H9 (cell line): ENCODE results near the genes TEX30 and ERCC5.

DNA sequence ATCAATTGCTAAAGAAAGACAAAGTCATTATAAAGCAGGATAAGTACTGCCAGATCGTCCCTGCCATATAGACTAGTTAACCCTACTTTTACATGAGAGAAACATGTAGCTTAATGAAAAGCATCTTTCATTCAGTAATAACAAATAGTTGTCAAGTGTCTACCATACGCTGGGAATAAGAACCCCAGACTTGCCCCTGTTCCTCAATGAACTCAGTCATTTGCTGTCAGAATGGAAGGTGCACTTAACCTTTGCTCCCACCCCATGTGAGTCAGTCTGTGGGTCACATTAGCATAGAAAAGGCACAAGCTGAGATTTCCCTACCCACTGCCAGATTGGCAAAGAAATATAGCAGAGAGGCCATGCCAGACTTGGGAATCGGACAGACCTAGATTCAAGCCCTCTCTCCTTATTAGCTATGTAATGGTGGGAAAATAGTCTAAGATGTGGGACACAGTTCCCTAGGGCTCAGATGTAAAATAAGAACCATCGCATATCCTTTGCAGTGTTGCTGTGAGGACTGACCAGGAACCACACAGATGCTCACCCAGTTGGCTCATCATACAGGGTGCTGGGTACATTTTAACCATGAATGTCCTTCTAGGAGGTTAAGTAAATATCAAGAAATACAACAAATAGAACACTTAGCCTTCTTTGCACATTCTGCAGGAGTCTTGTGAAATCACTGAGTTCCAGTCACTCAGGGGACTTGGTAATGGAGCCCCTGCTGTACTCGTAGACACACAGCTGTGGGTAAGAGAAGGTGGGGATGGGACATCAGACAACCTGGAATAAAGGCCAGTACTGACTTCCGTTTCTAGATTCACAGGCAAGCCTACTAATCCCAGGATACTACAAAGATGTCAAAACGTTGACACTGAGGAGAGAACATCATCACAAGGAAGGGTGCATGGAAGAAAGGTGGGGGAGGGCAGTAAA is 266.9 kb upstream of the FGF14 start:
- PRO-cap, result no peak

DNA sequence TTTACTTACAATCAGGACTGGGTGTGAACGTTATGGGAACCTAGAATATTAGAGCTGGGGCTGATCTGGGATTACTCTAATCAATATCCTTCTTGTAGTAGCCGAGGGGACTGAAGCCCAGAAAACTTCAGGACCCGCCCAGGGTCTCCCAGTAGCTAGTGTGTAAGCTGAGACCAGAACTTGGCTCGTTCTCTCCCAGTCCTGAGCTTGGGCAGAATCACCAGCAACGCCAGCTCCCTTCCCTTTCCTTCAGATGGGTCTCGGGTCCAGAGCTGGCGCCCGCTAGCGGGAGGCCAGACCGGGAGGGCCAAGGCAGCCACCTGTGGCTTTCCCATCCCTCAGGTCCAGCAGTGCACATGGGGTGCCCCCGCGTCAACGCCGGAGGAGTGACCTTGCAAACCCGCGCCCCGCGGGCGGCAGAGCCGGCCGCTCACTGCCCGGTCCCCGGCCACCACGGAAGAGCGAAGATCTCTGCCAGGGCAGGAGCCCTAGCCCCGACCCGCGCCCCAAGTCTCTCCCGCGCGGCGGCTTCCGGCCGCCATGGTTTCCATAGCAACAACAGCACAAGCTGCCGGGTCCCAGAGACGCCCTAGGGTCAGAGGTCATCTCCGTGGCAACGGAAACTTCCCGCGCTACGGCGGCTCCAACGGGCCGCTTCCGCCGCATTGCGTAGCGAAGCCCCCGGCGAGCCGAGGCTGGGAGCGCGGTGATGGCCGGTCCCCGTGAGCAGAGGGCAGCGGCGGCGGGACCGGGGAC is 202.6 kb upstream of the TPP2 start:
- PRO-cap, result unidirectional peak, plus-strand start at position 252 of the sequence; bidirectional peak, plus-strand start at position 665 of the sequence, minus-strand start at position 542 of the sequence

DNA sequence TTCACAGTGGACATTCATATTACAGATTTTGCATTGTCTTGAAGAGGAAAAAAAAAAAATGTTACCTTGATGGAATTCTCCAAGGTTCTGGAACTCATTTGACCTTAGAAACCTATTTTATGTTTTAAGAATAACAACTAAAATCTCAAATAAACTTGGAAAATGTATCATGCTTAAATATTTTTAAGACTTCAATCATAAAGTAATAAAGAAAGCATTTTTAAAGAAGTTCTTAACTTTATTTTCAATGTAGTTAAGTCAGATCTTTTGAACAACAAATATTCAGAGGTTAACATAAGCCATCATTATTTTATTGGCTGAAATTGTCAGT is 115.2 kb upstream of the TPP2 start:
- PRO-cap, result no peak

GRCh38 chr13:102773652-102774071 is at the start of gene TEX30:
TEX30 (minus strand) TSS chr13:102773786.
- PRO-cap, result bidirectional peak, plus-strand start at chr13:102773877, minus-strand start at chr13:102773742

GRCh38 chr13:102845536-102846646 is at the start of gene ERCC5:
ERCC5 (plus strand) TSS chr13:102846032.
- PRO-cap, result bidirectional peak, plus-strand start at chr13:102845849, minus-strand start at chr13:102845709; bidirectional peak, plus-strand start at chr13:102846202, minus-strand start at chr13:102846024; bidirectional peak, plus-strand start at chr13:102846313, minus-strand start at chr13:102846353; unidirectional peak, minus-strand start at chr13:102846564

- PRO-cap, result no peak
Measured at GRCh38 chr13:102846647-102847197, 890 bp downstream of the ERCC5 start.

- PRO-cap, result bidirectional peak, plus-strand start at chr13:105919374, minus-strand start at chr13:105919277
Measured at GRCh38 chr13:105918901-105919528, 453.2 kb downstream of the DAOA start.

GRCh38 chr13:106095663-106096354 is 439.7 kb downstream of the EFNB2 start:
- PRO-cap, result no peak

DNA sequence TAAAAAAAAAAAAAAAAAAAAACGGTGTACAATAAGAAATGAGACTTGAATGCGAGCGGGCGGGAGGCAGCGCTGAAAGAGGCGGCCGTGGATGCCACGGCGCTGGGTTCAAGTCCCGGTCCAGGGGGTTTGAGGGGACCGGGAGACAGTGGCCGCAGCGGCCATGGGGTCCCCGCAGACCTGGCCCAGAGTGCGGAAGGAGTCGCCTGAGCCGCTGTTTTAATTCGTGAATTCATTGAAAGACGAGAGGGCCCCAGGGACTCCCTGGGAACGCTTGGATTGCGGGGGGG is 349.2 kb upstream of the ARGLU1 start:
- PRO-cap, result bidirectional peak, plus-strand start outside the sequence, minus-strand start at position 192 of the sequence

DNA sequence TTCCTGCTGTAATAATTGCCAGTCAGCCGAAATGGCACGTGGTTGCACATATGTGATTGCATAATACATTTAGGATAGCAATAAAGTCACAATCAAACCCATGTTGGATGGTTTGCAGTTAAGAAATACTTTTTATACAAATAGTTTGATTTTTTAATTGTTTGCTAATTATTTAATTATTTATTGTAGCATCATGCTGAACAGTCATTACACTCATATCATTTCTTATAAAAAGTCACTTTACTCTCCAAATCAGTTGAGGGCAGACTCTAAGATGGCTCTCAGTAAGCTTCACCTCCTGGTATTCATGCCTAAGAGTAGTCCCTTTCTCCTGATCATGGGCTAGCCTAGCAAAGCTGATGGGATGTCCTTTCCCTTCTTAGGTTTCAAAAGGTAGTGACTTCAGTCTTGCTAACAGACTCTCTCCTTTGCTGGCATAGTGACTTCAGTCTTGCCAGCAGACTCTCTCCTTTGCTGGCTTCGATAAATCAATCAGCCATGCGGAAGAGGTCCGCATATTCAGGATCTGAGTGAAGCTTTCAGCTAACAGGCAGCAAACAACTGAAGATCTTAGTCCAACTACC is 465.5 kb downstream of the NALF1 start:
- PRO-cap, result no peak

- PRO-cap, result unidirectional peak, minus-strand start at chr13:107926703
Measured at GRCh38 chr13:107926649-107927032, 59.3 kb upstream of the NALF1 start.

DNA sequence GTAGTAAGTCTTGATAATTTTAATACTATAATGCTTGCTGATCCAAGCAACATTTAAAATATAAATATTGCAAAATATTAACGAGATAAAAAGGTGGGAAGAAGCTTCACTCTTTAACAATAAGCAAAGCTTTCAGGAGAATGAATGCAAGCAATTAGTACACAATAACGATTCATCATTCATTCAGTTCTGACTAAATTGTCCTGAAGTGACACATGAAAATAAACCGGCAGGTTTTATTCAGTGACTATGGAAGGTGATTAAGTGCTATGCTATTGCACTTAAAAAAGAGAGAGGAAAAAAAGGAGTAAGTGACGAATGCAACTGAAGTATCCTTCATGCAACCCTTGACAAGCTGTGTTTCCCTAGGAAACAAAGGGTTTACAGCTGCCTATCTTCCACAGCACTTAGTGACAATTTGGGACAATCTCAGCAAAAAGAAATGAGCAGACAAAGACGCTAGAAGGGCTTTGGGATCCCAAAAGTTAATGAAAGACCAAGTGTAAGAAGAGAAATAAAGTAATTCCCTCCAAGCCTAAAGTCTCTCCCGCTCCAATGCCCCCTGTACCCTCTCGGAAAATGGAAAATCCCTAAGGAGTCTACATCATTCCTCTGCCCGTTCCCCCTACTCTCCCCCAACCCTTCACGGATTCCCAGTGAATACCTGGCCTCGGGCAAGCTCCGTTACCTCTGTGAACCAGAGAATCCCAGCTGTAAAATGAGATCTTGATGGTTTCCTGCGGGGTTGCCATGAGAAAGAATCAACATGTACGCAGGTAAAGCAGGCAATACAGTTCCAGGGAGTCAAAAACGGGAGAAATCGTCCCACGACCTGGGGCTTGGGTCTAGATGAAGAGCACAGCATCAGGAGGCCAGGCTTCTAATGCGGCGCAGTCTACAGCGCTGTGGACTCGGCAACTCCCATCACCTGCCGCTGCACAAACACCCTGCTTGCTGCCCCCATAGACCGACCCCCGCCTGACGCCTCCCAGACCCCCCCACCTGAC is 1.2 kb downstream of the LIG4 start:
- PRO-cap, result no peak

DNA sequence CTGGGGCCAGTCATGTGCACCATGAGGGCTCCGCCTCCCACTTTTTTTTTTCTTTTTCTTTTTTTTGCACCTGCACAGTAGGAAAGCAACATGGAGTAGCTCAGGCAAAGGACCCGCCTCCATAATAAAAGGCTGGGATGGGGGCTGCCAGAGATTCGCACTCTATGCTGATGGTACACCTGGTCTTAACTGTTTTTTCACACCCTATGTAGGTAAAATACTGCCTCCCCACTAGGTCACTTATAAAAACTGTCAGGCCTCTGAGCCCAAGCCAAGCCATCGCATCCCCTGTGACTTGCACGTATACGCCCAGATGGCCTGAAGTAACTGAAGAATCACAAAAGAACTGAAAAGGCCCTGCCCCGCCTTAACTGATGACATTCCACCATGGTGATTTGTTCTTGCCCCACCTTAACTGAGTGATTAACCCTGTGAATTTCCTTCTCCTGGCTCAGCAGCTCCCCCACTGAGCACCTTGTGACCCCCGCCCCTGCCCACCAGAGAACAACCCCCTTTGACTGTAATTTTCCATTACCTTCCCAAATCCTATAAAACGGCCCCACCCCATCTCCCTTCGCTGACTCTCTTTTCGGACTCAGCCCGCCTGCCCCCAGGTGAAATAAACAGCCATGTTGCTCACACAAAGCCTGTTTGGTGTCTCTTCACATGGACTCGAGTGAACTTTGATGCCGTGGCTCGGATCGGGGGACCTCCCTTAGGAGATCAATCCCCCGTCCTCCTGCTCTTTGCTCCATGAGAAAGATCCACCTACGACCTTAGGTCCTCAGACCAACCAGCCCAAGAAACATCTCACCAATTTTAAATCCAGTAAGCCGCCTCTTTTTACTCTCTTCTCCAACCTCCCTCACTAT is 521.3 kb downstream of the IRS2 start:
- PRO-cap, result unidirectional peak, minus-strand start at position 174 of the sequence; unidirectional peak, minus-strand start at position 279 of the sequence; unidirectional peak, plus-strand start at position 669 of the sequence

DNA sequence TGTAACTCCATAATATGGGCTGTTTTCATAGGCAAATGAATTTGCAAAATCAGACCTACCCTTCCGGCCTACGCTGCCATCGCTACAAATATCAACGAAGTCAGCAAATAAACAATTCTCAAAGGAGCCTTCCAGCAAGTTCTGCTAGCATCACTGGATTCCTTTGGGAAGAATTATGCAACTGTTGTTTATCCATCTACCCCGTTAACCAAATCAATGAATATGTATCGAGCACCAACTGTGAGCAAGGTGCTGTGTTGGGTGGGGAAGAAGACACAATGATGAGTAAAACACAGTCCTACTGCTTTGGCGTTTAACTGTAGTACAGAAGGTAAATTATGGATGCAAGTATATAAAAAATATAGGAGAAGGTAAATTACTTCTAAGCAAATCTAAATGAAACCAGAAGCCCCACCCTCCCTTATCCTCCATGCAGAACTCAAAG is 396.3 kb downstream of the IRS2 start:
- PRO-cap, result no peak

- PRO-cap, result no peak
Measured at GRCh38 chr13:109587001-109587475, 199.3 kb downstream of the IRS2 start.

DNA sequence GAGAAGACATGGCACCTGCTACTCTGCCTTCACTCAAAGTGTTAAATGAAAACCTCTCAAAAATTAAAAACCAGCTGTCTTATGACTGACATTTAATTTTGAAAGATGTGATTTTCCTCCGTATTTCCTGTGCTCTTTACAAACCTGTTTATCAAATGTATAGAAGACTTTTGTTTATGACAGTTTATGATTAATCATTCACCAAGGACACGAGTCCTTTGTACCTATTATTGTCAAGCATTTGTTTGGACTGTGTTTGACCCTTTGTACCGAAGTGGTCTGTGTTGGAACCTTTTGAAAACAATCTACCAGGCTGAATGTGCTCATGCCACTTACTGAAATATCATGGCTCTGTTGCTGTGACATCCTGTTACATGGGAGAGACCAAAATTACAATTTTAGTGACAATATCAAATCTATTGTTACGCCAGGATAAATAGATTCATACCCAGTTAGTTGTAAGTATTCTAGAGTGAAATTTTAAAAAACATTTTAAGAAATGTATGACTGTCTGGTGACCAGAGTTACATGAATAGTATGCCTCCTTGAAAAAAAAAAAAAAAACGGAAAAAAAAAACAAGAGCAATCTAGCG is 193.6 kb downstream of the IRS2 start:
- PRO-cap, result no peak

DNA sequence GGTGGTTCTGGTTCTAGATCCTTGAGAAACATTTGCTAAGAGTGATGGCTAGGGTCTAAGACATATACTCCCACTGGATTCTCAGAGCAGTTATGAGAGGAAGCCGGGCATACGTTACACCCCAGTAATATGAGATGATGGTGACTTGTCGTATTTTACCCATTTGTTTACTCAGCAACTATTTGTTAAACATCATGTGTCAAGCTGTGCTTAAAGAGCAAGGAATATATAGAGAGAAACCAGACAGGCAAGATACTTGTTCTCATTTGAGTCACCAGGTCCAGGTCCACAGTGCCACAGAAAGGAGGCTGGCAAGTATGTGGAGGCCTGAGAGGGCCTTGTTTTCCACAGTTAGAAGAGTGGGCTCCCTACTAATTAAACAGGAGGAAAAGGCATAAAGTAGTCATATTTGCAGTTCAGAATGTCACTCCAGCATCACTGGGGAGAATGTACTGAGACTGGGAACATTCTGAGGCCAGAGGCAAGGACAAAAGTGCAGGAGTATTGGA is 142.3 kb downstream of the IRS2 start:
- PRO-cap, result no peak

DNA sequence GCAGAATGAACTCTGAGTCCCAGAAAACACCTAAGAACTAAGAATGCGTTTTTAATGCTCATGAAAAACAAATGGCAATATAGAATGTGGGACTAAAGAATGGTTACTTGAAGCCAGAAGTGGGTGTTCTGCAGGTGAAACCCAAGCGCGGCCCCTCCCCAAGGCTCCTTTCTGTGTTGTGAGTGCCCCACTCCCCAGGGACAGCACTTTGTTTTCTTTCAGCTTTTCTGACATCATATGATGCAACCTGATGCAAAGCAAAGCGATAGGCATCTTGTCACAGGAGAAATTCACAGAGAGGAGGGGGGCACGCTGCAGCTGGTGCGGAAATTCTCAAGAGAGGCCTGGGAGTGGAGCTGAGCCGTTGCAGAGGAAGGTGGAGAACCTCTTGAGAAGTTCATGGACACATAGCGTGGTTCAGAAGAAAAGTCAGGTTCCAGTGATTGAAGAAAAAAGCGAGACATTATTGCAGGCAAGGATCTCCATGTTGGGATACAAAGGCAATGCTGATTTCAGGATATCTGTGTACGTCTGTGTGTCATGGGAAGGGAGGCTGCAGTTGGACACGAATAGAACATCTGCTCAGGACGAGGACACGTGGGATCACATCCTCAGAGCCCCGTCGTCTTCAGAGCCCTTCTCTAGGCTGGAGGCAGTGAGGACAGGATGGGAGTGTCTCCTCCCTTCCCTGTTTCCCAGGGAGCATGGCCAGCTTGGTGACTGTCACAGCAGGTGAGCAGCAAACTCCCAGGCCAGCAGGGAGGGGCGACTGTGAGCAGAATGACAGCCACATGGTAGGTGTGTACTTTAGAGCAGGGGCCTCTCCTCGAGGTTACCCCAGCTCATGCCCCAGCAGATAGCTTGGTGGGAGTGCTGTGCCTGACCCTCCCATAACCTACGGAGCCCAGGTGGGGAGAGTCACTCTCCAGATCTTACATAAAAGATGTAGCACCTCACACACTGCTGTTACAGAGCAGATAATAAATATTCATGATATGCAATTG is 79.1 kb downstream of the IRS2 start:
- PRO-cap, result no peak

- PRO-cap, result no peak
Measured at GRCh38 chr13:109780610-109781508, 5.5 kb downstream of the IRS2 start.

DNA sequence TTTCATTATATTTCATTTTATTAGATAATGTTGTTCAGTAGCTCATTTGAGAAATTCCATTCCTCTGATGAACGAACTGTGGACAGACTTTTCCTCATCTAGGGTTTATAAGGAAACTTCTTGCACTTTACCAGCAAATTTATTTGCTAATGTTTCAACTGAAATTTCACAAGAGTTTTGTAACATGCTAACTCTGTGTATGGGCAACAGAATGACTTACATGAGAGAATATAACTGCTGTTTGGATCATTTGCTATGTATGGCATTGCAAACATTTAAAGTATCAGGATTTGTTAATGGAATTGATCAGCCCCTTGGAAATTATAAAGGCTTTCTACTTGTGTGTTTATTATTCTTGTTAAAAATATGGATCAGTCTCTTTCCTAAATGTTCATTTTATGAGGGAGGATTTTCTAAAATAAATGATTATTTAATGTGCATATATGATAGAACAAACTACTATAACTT is 3.8 kb upstream of the IRS2 start:
- PRO-cap, result no peak